ENCODE measurements around a stretch of chr12.

GRCh38 chr12:96266930-96267702, 72.9 kb downstream of the ELK3 start:
- RRBS: no CpG with 5 or more reads among the region's 4 CpGs

GRCh38 chr12:96294744-96295811, 100.9 kb downstream of the ELK3 start:
- RRBS: no CpG with 5 or more reads among the region's 5 CpGs

DNA sequence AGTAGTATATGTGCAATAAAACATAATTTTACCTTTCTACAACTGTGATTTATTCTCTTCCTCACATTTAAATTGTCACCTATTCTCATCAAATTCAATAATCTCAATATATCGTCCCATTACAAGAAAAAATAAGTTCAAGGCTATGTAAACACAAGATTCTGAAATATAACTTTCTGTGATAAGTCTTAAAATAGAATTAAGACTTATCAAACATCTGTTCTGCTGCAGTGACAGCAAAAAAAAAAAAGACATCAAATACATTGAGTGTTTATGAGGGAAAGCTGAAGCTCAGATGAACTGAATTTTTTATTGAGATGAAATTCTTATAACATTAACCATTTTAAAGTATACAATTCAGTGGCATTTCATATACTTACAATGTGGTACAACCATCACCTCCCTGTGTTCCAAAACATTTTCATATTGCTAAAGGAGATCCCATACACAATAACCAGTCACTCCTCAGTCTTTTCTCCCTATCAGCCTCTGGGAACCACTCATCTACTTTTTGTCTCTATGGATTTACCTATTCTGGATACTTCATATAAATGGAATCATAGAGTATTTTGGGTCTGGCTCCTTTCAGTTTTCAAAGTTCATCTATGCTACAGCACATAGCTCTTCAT, 70.1 kb downstream of the CDK17 start:
- RRBS: no CpG with 5 or more reads among the region's 1 CpG

DNA sequence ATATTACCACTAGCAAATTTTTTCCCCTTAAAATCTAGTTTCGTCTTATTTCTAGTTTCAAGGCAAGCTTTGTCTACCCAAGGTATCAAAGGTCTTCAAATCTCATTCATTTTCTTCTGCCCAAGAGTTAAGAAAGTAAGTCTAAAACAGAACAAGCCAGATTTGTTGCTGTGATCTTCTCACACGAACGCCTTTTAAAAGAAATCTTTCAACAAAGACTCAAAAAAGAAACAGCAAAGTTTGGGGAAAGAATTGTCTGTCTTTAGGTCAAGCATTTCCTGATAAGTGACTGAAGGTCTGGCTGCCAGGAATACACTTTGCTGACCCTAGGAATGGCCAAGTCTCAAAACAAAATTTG, 1.8 kb downstream of the CDK17 start:
- RRBS: no CpG with 5 or more reads among the region's 3 CpGs

GRCh38 chr12:96398777-96398851, 1.6 kb downstream of the CDK17 start:
- RRBS: no CpG with 5 or more reads among the region's 1 CpG

DNA sequence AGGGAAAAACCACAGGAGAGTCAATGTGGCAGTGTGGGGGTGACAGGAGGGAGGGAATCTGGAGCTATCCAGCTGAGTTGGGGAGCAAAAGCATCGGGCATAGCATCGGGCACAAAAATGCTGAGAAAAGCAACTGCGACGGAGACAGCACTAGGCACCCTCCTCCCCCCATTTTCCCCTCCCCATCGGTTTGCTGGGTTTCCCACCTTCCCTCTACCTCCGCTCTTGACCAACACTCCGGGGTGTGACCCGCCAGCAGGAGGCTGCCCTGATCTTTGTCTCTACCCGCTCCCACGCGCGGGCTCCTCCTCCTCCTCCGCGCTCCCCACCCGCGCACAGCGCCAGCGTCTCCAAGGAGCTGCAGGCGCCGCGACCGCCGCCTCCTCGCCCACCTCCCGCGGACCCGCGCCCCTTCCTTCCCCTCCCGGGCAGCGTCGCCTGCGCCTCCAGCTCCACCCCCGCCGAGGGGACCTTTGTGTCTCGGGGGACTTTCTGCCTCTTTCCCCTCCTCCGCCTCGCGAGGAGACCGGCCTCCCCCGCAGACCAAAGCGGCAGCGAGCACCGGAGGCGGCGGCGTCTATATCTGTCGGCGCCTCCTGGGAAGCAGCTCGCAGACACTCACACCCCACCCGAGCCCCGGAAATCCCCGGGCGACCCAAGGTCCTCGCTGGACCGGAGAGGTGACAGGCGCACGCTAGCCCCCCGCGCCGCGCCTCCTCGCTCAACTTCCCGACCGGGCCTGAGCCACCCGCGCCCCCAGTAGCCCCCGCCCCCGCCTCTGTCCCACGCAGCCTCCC, 913 bp downstream of the CDK17 start:
- RRBS: 2% methylated on average over 33 of the region's 69 CpGs

DNA sequence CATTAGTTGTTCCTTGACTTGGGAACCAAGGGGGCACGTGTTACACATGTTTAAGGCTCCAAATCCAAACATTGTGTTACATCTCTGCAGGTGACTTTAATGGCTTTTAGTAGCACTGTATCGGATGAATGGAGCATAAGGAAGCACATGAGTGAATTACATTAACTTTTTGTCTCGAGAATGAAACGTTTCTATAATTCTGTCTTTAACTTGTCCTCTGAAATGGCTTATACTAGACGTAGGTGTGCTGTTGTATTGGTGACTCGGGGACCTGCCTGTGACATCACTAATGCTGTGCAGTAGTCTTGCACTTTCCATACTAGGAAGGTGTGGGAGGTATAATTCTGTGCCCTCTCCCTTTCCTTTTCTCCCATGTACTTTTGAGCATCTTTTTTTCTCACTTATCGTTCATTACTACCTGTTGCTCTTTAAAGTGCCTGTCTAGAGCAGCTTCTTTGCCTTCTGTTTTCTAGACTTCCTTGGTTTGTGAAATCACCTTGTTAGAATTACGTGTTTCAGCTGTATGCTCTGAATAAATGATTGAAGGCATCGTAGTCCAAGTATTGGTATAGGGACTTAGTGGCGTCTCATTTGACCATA, 1.1 kb downstream of the NEDD1 start:
- RRBS: no CpG with 5 or more reads among the region's 10 CpGs

GRCh38 chr12:96985384-96986531, 78.7 kb downstream of the NEDD1 start:
- RRBS: 10% methylated on average over 11 of the region's 62 CpGs

- RRBS: 10% methylated on average over 3 of the region's 4 CpGs
Measured at GRCh38 chr12:97305987-97306498, 399.0 kb downstream of the NEDD1 start.

GRCh38 chr12:97724157-97724557, 791.2 kb upstream of the TMPO start:
- RRBS: no CpG with 5 or more reads among the region's 9 CpGs

DNA sequence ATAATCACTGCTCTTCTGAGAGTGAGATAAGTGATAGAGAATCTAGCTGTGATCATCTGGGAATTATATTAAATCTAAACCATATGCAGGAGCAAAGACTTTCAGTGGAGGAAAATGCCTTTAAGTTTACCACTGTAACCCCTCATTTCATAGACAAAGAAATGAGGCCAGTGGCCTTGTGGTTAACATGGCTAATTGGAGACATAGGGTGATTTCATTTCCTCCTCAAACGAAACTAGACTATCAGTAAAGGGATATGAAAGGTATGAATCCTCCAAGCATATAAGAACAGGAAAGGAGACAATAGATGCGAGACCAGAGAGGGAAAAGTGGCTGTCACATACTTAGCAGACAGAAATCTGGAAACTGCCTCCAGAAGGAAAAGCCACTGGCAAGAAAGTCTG, 240.6 kb upstream of the TMPO start:
- RRBS: no CpG with 5 or more reads among the region's 2 CpGs

DNA sequence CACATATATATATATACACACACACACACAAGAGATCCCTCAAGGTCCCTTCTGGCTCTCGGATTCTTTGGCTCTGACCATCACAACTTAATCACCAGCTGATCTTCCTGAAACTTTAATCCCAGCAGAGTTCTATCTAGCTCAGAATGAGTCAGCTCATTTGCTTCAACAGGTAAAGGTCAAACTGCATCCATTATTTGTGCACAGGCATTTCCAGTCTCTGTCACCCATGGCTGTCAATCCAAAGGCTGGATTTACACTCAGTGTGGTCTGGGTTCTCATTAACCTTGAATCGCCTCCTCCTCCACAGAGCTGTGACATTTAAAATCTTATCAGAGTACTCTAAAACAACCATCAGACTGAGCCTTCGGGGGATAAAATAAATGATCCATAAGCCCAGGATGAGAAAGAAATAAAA, 113.3 kb upstream of the TMPO start:
- RRBS: no CpG with 5 or more reads among the region's 3 CpGs

GRCh38 chr12:98419515-98420262, 95.7 kb upstream of the TMPO start:
- RRBS: no CpG with 5 or more reads among the region's 17 CpGs

- RRBS: no CpG with 5 or more reads among the region's 39 CpGs
Measured at GRCh38 chr12:98515148-98515561, 235 bp upstream of the TMPO start.

GRCh38 chr12:98573926-98574223, 19.6 kb upstream of the SLC25A3 start:
- RRBS: no CpG with 5 or more reads among the region's 3 CpGs

DNA sequence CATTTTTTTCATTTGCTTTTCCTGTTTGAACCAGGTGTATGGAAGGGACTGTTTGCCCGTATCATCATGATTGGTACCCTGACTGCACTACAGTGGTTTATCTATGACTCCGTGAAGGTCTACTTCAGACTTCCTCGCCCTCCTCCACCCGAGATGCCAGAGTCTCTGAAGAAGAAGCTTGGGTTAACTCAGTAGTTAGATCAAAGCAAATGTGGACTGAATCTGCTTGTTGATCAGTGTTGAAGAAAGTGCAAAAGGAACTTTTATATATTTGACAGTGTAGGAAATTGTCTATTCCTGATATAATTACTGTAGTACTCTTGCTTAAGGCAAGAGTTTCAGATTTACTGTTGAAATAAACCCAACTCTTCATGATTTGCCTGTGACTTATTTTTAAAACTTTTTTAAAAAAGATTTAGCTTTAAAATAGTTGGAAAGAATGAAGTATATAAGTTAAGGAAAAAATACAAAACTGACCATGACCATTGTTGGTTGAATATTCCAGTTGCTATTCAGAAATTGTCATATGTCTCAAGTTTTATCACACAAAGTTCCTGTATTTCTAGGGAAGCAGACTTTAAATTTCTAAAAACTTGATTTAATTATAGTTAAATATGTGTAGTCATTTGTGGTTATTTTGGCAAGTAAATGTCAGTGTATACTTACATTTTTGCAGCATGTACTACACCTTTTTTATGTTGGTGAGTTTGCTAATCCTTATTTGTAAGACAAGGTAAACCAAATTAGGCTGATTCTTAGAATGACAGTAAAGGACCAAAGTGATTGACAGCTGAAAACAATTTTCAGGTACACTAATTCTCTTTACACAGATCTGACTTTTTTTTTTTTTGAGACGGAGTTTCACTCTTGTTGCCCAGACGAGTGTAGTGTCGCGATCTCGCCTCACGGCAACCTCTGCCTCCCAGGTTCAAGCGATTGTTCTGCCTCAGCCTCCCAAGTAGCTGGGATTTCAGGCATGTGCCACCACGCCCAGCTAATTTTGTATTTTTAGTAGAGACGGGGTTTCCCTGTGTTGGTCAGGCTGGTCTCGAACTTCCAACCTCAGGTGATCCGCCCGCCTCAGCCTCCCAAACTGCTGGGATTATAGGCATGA, 8.2 kb downstream of the SLC25A3 start:
- RRBS: no CpG with 5 or more reads among the region's 16 CpGs

GRCh38 chr12:99983714-99984156, 1.0 kb downstream of the ANKS1B start:
- RRBS: no CpG with 5 or more reads among the region's 14 CpGs

DNA sequence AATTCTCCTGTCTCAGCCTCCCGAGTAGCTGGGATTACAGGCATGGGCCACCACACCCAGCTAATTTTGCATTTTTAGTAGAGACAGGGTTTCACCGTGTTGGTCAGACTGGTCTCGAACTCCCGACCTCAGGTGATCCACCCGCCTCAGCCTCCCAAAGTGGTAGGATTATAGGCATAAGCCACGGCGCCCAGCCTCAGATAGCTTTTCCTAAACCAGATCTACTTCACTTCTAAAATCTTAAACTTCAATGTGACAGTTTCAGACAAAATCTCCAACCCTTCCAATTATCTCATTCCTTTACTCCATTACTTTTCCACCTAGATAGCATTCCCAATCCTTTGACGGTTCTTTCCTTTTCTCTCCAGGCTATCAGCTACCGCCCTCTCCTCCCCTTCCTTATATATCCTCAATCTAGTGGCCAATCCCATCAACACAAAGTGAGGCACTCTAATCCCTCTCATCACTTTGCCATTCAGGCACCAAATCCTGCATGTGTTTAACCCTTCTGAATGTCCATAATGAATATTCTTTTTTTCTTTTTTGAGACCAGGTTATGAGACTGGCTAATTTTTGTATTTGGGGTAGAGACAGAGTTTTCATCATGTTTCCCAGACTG, 5.7 kb downstream of the BLTP3B start:
- RRBS: no CpG with 5 or more reads among the region's 9 CpGs

- RRBS: no CpG with 5 or more reads among the region's 7 CpGs
Measured at GRCh38 chr12:100170329-100170844, 27.7 kb upstream of the BLTP3B start.

- RRBS: no CpG with 5 or more reads among the region's 11 CpGs
Measured at GRCh38 chr12:100190057-100190568, 10.5 kb upstream of the ACTR6 start.

Data from GM19239 (cell line).